Cardiac fibroblast (primary cell): ENCODE measurements around the genes SOD1 and DNAJC28.

GRCh38 chr21:31557089-31557895, 102.2 kb upstream of the SOD1 start:
- RRBS = 8% methylated on average over 13 of the region's 42 CpGs

GRCh38 chr21:31659162-31659883, at the start of gene SOD1:
TSS of gene SOD1 (plus strand) at chr21:31659693.
- RRBS = 1% methylated on average over 13 of the region's 55 CpGs

DNA sequence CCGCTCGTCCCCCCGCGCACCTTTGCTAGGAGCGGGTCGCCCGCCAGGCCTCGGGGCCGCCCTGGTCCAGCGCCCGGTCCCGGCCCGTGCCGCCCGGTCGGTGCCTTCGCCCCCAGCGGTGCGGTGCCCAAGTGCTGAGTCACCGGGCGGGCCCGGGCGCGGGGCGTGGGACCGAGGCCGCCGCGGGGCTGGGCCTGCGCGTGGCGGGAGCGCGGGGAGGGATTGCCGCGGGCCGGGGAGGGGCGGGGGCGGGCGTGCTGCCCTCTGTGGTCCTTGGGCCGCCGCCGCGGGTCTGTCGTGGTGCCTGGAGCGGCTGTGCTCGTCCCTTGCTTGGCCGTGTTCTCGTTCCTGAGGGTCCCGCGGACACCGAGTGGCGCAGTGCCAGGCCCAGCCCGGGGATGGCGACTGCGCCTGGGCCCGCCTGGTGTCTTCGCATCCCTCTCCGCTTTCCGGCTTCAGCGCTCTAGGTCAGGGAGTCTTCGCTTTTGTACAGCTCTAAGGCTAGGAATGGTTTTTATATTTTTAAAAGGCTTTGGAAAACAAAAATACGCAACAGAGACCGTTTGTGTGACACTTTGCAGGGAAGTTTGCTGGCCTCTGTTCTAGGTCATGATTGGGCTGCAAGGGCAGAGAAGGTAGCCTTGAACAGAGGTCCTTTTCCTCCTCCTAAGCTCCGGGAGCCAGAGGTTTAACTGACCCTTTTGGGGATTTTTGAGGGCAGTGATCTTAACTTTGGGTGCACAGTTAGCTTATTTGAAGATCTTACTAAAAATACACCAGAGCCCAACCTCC, 587 bp downstream of the SOD1 start:
- RRBS = 2% methylated on average over 28 of the region's 65 CpGs

DNA sequence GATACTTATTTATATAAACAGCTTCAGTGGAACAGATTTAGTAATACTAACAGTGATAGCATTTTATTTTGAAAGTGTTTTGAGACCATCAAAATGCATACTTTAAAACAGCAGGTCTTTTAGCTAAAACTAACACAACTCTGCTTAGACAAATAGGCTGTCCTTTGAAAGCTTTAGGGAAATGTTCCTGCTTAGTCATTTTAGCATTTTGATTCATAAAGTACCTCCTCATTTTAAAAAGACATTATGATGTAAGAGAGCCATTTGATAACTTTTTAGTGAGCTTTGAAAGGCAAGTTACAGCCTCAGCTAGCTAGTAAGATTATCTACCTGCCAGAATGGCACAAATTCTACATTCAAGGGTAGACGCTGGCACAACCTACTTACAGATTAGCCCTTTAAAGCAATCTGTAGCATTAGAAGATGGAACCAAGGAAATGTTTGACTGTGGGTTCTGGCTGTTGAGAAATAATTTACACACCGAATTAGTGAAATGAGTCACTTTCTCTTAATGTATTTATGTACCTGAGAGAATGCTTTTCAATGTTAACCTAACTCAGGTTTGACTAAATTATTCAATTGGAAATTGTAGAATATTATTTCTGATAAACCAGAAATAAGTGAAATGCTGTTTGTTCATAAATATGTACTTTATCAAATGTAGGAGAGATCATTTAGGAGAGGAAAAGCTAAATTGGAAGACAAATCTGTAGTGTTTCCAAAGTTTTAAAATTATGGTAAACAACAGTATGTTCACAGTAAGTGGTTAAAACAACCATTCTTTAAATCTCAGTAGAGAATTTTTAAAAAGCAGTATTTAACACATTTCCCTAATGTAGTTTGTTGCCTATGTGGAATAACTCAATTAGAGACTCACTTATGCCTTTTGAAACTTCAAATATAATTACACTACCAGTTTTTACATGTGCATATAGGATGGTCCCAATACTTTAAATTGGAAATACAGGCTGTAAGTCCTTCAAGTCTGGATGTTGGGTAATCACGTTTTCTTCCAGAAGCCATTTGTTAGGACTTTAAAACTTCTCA, 9.8 kb downstream of the SOD1 start:
- RRBS = no CpG with 5 or more reads among the region's 3 CpGs

GRCh38 chr21:31673633-31674854, 14.6 kb downstream of the SOD1 start:
- RRBS = no CpG with 5 or more reads among the region's 5 CpGs

- RRBS = 1% methylated on average over 19 of the region's 71 CpGs
Observed at GRCh38 chr21:31732159-31732800, 362 bp upstream of the SCAF4 start.

- RRBS = no CpG with 5 or more reads among the region's 12 CpGs
Observed at GRCh38 chr21:31938247-31938806, 65.5 kb downstream of the HUNK start.

GRCh38 chr21:32377033-32377636, 15.7 kb downstream of the URB1 start:
- RRBS = no CpG with 5 or more reads among the region's 5 CpGs

DNA sequence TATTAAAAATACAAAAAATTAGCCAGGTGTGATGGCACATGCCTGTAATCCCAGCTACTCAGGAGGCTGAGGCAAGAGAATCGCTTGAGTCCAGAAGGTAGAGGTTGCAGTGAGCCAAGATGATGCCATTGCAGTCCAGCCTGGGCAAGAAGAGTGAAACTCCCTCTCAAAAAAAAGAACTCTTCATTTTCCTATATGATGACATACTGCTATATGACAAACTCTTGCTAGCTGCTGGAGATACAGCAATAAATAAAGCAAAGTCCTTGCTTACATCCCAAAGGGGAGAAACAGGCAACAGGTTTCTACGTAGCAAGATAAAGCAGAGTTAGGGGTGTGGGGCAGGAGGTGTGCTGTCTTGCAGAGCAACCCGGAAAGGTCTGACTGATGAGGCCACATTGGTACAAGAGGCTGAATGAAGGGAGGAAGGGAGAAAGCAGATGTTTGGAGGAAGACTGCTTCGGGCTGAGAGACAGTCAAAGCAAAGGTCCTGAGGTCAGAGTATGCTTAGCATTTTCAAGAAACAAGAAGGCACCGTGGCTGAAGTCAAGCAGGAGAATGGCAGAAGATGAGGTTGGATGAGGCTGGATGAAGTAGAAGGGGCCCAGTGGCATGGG, 28.5 kb downstream of the EVA1C start:
- RRBS = no CpG with 5 or more reads among the region's 5 CpGs

- RRBS = no CpG with 5 or more reads among the region's 7 CpGs
Observed at GRCh38 chr21:32455593-32455989, 43.1 kb downstream of the EVA1C start.

- RRBS = 2% methylated on average over 9 of the region's 48 CpGs
Observed at GRCh38 chr21:33025001-33025828, 520 bp upstream of the OLIG2 start.

- RRBS = 1% methylated on average over 24 of the region's 88 CpGs
Observed at GRCh38 chr21:33070903-33071839, 1.2 kb downstream of the OLIG1 start.

DNA sequence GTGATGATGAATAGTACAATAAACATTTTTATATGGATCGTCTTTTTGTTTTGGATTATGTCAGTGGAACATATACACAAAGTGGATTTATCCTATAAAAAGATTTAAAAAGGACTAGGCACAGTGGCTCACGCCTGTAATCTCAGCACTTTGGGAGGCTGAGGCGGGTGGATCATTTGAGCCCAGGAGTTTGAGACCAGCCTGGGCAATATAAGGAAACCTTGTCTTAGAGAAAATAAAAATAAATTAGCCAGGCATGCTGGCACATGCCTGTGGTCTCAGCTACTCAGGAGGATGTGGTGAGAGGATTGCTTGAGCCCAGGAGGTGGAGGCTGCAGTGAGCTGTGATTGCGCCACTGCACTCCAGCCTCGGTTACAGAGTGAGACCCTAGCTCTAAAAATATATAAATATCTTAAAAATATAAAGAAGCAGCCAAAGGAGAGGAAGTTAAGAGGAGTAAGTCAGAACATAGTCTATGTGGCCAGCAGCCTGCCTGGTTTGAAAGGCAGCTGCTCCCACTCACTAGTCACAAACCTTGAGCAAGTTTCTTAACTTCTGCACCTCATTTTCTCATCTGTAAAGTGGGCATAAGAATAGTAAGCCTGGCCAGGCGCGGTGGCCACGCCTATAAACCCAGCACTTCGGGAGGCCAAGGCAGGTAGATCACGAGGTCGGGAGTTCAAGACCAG, 4.5 kb upstream of the IL10RB start:
- RRBS = no CpG with 5 or more reads among the region's 11 CpGs

DNA sequence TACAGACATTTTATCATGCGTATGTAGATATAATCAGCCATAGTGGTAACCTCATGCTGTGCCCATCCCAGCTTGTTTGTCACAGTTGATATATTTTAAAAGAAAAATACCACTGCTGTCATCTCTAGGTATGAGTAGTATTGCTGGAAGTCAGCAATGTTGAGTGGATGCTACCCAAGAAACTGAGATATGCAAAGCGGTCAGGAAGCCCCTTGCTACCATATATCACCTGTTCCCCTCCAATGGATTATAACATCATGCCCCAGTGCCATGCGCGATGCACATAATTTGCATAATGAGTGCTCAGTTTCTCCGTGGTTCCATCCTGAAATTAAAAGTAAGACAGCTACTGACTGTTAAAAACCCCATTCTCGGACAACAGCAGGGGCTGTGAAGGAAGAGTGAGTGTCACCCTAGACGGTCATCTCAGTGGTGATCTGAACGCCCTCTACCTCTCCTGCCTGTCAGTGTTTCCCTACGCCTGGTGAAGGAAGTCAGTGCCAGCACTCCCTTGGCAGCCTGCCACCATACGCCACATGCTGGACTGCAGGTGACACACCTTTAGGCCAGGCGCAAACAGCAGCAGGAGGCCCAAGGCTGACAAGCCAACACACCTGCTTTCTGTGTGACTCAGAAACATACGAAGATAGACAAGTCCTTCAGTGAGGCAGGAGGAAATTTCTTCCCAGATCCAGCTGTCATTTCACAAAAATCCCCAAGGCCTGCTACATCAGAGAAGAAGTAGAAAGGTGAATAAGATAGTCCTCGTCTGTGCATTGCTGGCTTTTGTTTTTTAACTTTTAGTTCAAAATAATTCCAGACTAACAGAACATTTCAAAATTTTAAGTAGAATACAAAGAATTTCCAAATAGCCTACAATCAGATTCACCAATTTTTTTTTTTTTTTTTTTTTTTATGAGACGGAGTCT, 2.9 kb downstream of the IL10RB start:
- RRBS = no CpG with 5 or more reads among the region's 14 CpGs

DNA sequence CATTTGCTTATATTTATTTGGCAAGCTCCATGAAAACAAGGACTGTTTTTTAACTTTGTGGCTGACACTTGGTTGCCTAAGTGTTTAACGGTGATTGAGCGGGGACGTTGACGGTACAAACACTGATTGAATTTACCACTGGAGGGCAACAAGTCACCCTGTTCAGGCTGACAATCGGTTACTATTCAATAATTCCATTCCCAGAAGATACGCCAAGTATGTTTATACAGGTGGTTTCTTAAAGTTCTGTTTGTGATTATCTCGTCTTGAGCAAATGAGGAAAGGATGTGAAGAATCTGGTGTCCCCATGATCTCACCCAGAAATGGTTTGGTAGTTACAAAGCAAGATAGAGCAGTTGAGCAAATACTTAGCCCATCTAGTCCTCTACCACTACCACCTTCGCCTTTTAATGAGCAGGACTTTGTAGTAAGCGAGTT, 36.1 kb downstream of the IFNAR1 start:
- RRBS = no CpG with 5 or more reads among the region's 9 CpGs

GRCh38 chr21:33394030-33394396, 9.2 kb upstream of the IFNGR2 start:
- RRBS = no CpG with 5 or more reads among the region's 4 CpGs

DNA sequence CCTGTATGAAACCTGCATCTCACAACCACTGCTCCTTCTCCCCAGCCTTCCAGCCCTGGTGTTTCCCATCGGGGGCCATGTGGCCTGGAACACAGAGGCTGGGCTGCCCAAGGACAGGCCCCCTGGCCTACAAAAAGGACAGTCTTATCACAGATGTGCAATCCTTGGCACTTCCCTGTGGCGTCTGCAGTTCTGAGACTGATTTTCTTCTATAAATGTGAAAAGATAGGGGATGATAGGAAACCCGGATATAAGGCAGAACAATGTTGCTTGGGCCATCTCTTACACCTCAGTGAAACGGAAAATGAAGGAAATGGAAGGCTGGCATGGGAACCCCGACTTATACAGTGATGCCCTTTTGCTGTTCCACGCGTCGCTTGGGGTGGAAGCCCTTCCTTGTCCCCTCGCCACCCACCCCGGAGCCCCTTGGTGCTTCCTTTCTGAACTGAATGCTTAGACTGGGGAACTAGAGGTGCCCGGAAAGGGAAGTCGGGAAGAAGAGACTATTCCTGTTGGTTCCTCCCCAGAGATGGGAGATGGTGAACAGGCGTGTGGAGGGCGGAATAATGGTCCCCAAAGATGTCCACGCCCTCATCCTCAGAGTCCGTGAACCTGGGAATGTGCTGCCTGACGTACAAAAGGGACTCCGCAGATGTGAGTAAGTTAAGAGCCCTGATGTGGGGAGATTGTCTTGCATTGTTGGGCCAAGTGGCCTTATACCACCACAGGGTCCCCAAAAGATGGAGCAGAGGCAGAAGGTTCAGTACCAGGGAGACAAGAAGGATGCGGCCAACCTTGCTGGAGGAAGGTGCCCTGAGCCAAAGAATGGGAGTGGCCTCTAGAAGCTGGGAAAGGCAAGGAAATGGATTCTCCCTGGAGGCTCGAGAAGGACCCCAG, 8.0 kb downstream of the IFNGR2 start:
- RRBS = 92% methylated on average over 1 of the region's 20 CpGs

- RRBS = no CpG with 5 or more reads among the region's 10 CpGs
Observed at GRCh38 chr21:33414388-33414853, 11.2 kb downstream of the IFNGR2 start.

DNA sequence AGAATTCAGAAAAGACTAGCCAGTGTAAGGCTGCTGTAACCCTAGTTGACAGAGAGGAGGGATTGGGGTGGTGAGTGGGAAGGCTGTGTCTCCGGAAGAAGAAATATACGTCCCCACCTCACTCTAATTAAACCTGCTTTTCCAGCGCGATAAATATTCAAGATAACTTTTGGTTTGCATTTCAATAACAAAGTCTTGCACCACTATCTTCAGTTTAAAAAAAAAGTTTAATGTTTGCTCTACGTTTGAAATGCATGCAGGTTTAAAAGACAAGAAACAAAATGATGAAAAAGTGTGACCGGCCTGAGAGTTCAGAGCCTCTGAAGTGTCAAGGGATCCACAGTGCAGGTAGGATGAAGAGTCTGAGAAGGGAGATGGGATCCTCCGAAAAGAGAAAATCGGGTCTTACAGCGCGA, 1.2 kb downstream of the TMEM50B start:
- RRBS = no CpG with 5 or more reads among the region's 10 CpGs

DNA sequence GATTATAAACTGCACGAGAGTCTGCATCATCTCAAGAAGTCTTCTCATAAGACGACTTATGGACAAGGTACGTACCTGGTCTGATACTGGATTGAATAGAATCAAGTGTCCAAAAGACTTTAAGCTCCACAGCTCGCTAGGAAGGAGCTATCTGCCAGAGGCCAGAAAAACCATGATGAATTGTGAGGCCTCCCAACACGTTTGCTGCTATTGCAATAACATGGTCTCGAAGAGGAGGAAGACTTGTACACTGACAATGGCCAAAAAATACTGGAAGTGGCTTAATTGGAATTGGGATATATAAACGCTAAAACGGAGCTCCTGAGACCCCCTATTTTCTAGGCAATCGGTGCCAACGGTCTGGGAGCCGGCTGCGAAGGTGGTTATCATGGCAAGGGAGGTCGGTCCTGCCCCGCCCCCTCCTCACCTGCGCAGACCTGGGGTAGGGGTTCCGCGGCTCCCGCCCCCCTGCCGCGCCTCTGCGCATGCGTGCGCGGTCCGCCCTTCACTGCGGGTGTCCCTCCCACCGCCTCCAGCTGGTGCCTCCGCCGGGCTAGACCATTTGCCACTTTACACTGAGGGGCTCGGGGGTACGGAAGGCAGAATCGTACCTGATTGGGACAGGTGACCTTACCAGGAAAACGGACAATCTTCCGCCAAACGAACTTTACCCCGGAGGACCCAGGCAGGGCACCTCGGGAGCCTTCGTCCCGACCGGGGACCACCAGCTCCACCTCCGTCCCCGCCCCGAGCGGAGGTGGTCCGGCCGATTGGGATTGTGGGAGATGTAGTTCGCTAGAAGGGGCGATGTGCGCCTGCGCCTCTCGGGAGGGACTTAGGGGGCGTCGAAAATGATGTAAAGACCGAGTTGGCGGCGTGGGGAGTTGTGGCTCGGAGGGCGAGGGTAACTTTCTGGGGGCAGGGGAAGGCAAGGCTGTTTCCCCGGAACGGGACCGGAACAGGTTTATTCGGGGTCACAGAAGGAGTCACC, at the start of gene DNAJC28:
DNAJC28 (minus strand) TSS at position 726 of the 991 bp plus-strand sequence.
- RRBS = 2% methylated on average over 10 of the region's 62 CpGs